SJCRH30 (cell line): ENCODE measurements around a stretch of chr10.

DNA sequence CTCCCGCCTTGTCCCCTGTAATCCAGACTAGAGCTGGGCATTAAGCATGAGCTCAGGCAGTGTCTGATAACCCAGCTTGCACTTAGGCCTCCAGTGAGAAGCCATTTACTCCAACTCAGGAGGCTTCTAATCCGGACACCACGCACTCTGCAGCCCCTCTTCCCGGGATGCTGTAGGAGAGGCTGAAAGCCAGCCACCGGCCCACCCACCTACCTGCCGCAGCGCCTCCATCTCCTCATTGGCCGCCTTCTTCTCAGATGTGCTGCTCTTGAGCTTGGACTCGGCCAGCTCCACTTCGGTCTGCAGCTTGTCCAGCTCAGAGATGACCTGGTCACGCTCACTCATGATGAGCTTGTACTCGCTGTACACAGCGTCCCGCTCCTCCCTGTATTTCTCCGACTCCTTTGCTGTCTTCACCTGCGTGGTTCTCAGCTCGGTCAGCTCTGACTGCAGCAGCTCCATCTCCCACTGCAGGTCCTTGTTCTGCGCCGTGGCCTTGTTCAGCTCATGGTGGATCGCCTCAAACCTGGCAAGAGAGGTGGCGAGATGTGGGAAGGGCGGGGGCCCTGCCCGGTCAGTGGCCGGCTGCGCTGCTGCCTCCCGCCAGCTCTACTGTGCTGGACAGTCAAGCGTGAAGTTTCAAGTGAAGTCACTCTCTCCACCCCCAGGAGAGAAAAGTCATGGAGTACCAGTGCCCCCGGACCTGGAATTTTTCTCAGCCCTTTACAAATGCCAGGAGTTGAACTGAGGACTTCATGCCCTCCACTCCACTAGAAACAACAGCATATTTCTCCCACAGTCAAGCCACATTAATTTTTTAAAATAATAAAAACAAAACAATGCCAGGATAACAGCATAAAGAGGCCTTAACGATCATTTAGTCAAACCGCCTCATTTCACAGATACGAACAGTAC is 84.6 kb downstream of the DLG5 start:
- RAMPAGE, long total RNA: no peak

- RAMPAGE, long total RNA: no peak
Observed at GRCh38 chr10:77856370-77856568, 70.3 kb downstream of the DLG5 start.

- RAMPAGE, long total RNA: no peak
Observed at GRCh38 chr10:77873131-77874341, 53.0 kb downstream of the DLG5 start.

GRCh38 chr10:78036981-78038107 is 3.7 kb downstream of the RPS24 start:
- RAMPAGE, long total RNA: no peak

- RAMPAGE, long total RNA: no peak
Observed at GRCh38 chr10:78065946-78066421, 32.3 kb downstream of the RPS24 start.

DNA sequence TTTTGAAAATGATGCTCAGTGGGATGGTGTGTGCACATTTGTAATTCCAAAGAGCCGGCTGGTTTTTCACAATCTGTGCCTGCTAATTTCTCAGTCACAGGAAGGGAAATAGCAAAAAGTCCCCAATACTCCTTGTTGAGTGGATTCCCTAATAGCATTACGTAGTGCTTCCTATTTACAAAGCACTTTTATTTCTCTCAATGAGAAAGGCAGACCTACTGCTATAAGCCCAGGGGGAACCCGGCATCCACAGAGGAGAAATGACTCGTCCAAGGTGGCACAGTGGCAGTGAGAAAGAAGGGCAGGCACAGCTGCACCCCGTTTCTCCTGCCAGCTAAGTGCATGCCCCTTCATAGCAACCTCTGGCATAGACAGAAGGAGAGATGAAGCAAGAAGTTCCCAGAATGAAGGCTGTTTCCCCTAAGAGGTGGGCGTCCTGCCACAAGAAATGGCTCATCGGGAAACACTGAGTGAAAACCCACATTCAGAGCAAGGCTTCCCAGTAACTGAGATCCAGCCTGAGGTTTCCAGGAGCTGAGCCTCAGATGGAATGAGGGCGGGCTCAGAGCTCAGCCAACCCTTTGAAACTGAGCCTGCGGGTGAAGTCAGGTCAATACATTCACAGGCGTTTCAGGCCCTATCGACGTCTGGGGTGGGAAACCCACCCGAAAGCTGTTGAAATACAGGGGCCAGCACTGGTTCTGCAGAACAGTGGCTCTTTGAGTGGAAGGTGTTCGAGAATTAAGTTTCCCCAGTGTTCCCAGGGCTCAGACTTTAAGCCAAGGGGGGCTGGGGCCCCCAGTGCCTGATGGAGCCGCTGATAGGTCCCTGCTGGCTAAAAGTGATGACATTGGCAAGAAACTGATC is 510.0 kb downstream of the RPS24 start:
- RAMPAGE, long total RNA: no peak

DNA sequence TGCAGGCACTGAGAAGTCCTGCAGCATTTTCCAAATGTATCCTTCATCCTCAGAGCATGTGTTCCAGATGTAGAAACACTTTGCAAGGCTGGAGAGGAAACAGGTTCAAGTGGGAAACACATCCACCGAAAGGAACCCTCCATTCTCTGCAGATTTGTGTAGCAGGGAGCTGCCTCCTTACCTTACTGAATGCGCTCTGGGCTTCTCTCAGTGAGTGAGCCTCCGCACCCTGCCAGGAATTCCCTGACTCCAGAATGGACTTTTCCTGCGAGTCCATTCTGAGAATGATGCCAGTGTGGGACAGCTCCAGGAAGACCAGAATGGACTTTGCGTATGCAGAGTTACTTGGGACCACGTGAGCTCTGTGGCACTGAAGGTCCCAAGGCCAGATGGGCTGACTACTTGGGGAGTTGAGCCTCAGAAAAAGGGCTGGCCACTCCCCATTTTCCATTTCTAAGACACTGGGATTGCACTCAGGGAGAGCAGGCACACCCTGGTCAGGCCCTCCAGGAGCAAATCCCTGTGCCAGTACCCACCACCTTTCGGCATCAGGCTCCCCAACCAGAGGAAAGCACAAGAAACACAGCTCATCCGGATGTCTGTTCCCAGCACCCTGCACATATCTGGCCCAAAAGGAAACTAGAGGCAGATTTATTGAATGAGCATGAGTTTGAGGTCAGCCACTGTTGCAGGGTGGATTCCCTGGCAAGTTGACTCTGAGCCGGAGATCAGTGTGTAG is 324.7 kb upstream of the ZMIZ1 start:
- RAMPAGE, long total RNA: no peak

- RAMPAGE, long total RNA: no peak
Observed at GRCh38 chr10:78813748-78814161, 255.0 kb upstream of the ZMIZ1 start.

- RAMPAGE, long total RNA: no peak
Observed at GRCh38 chr10:78913549-78914346, 155.0 kb upstream of the ZMIZ1 start.

DNA sequence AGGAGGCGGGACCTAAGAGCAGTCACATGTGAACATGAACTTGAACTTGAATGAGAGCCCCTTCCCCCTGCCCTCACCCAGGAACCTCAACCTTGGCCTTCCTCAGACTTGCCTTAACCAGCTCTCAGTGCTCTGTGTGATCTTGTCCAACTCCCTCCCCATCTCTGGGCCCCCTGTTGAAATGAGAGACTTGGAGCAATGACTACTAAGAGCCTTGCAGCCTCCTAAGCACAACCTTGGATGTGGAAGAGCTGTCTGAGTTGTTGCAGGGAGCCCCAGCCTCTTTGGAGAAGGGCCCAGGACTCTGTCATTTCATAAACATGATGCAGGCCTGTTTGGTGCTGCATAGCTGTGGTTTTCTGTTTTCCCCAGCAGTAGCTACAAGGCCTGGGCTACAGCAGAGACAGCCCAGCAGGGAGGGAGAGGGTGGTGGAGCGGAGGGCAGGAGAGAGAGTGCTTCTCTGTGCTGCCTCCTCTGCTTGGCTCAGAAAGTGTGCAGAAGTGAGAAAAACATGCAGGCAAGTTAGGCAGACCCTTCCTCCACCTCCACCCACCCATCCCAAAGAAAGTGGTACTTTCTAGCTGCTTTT is 123.9 kb upstream of the ZMIZ1 start:
- RAMPAGE, long total RNA: no peak

- RAMPAGE, long total RNA: no peak
Observed at GRCh38 chr10:78973106-78973978, 95.4 kb upstream of the ZMIZ1 start.

DNA sequence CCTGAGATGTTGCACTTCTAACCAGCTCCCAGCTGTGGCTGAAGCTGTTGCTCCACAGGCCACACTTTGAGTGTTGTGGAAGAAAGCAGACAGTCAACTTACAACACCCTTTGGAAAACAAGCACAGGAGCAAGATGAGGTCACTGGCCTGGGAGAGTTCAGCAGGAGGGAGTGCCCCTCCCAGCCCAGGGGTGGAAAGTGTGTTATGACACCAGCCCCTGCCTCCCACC is 48.9 kb upstream of the ZMIZ1 start:
- RAMPAGE, long total RNA: no peak

GRCh38 chr10:79074516-79075412 is 6.0 kb downstream of the ZMIZ1 start:
- RAMPAGE, long total RNA: no peak

DNA sequence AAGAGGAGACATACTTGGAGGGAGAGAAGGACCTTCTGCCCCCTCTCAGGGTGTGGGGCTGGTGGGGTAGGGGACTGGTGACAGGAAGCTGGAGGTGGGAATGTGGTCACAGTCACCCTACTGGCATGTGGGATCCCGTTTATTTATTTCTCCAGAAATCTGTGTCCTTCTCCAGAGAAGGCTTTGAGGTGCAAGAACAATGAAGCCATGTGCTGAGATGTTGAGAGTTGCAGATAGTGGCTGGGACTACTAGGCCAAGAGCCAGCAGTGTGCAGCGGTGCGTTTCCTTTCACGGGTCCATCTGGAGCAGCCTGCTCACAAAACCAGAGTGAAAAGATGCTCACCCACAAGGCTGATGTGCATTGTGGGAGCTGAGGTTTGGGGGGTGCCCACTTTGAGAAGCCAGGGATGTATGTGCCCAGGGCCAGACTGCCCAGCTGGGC is 21.7 kb downstream of the ZMIZ1 start:
- RAMPAGE, long total RNA: no peak

GRCh38 chr10:79098373-79098705 is 29.6 kb downstream of the ZMIZ1 start:
- RAMPAGE, long total RNA: no peak

DNA sequence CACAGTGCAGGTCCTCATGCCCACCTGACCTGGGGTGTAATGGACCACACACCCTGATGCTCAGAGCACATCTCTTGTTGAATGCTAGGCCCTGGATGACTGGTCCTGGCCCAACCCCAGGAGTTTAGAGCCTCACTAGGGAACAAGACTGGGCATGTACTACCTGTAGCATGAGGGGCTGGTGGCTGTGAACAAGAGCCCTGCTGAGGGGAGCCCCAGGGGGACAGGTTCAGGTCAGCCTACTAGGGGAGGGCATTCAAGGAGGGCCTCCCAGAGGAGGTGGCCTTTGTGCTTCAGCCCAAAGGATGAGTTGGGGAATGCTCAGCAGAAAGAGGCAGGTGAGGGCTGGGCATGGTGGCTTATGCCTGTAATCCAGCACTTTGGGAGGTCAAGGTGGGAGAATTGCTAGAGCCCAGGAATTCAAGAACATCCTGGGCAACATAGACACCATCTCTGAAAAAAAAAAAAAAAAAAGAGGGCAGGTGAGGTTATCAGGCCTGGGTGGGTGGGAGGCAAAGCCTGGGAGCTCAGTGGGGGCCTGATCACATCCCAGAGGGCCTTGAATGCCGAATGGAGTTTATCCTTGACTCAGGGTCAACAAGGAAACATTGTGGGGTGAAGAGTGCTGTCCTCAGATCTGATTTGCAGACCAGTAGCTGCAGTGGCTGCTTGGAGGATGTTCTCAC is 31.4 kb downstream of the ZMIZ1 start:
- RAMPAGE, long total RNA: no peak

DNA sequence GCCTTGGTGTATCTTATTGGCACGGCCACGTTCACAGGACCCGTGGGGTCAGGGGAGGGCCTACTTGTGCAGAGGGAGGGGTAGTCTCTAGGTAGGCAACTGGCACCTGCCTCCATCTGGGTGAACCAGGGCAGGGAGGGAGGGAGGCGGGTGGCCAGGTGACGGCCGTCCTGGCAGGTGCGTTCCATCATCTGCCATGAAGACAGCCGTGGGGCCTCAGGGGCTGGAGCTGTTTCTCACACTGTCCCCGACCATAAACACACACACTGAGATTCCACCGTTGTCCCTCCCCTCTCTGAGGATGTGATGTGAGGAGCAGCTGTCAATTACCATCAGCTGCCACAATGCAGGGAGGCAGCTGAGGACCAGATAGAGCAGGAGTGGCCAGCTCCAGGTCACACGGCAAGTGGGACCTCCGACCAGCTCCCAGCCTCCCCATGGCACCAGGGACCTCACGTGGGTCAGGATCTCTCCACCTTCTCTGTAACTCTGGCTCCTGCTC is 32.8 kb downstream of the ZMIZ1 start:
- RAMPAGE, long total RNA: no peak

DNA sequence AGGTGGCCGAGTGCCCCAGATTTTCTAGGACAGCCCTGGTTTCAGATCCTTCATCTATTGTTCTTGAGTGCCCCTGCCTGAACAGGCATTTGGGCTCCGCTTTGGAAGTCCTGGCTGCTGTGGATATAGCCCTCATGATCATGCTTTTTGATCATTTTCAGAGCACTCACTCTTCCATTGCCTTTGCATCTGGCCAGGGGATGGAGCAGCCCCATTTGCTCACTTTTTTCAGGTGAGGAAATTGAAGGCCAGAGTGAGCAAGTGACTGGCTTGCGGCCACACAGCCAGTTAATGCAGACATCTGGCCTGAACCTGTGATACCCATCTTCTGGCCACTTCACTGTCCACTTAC is 38.1 kb downstream of the ZMIZ1 start:
- RAMPAGE, long total RNA: no peak

- RAMPAGE, long total RNA: no peak
Observed at GRCh38 chr10:79138885-79140066, 70.5 kb downstream of the ZMIZ1 start.

GRCh38 chr10:79149274-79149539 is 80.4 kb downstream of the ZMIZ1 start:
- RAMPAGE, long total RNA: no peak